Kidney epithelial cell (primary cell): ENCODE measurements around a stretch of chr19.

GRCh38 chr19:46839817-46840266 is 10.8 kb downstream of the AP2S1 start:
- RAMPAGE, long total RNA, result no peak
- RRBS, result no CpG with 5 or more reads among the region's 9 CpGs

- RAMPAGE, long total RNA, result no peak
- RRBS, result no CpG with 5 or more reads among the region's 25 CpGs
Observed at GRCh38 chr19:46845904-46846733, 4.5 kb downstream of the AP2S1 start.

GRCh38 chr19:46920264-46921384 is 59.8 kb downstream of the ARHGAP35 start:
- RAMPAGE, long total RNA, result no peak
- RRBS, result no CpG with 5 or more reads among the region's 26 CpGs

- RAMPAGE, long total RNA, result no peak
- RRBS, result no CpG with 5 or more reads among the region's 9 CpGs
Observed at GRCh38 chr19:46950931-46951802, 68.5 kb upstream of the NPAS1 start.

- RAMPAGE, long total RNA, result no peak
- RRBS, result no CpG with 5 or more reads among the region's 7 CpGs
Observed at GRCh38 chr19:46981052-46981640, 38.5 kb upstream of the NPAS1 start.

DNA sequence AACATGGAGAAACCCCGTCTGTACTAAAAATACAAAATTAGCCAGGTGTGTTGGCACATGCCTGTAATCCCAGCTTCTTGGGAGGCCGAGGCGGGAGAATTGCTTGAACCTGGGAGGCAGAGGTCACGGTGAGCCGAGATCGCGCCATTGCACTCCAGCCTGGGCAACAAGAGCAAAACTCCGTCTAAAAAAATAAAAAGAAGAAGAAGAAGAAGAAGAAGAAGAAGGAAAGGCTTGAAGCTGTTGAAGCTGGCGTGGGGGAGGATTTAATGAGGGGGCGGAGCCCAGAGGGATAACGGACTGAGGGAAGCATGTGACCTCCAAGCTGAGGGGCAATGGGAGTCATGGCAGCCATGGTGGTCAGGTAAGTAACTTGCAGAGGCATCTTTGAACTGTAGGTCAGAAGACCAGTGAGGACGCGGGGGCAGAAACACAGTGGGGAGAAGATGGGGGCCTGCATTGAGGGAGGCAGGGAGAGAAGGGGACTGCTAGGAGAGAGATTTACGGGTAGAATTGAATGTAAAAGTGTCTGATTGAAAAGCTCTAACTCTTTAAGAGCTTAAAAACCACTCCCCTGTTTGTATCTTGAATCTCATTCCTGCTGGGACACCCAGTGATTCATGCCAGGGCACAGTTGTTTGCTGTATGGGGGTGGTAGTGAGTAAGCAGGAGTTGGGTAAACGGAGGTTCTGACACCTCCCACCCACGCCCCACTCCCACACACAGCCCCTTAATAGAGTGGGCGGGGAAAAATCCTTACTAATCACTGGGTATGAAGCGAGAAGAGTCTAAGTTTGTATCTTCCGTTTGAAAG is 13.2 kb downstream of the TMEM160 start:
- RAMPAGE, long total RNA, result no peak
- RRBS, result no CpG with 5 or more reads among the region's 19 CpGs

DNA sequence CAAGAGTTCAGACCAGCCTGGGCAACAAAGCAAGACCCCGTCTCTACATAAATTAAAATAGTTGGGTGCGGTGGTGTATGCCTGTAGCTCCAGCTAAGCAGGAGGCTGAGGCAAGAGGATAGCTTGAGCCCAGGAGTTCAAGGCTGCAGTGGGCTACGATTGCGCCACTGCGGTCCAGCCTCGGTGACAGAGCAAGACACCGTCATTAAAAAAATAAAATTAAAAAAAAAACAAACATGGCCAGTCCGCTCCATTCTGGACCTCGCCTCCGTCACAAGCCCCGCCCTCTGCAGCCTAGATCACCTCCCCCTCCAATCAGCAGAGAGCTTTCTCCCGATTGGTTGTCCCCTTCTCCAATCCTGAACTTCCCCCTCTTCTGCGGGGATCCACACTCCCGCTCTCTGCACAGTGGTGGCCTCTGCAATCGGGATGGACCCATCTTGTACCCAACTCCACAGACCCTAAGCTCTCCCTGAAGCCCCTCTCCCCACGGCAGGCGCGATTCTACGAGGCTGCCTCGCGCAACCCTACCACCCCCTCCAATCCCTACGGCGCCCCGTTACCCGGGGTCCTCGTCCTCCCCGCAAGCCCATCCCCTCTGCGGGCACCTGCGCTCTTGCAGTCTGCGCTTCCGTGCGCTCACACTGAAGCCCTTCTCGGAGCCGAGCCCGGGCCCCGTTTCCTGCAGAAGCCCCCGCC is 635 bp downstream of the TMEM160 start:
- RAMPAGE, long total RNA, result no peak
- RRBS, result under 1% methylated on average over 3 of the region's 37 CpGs

DNA sequence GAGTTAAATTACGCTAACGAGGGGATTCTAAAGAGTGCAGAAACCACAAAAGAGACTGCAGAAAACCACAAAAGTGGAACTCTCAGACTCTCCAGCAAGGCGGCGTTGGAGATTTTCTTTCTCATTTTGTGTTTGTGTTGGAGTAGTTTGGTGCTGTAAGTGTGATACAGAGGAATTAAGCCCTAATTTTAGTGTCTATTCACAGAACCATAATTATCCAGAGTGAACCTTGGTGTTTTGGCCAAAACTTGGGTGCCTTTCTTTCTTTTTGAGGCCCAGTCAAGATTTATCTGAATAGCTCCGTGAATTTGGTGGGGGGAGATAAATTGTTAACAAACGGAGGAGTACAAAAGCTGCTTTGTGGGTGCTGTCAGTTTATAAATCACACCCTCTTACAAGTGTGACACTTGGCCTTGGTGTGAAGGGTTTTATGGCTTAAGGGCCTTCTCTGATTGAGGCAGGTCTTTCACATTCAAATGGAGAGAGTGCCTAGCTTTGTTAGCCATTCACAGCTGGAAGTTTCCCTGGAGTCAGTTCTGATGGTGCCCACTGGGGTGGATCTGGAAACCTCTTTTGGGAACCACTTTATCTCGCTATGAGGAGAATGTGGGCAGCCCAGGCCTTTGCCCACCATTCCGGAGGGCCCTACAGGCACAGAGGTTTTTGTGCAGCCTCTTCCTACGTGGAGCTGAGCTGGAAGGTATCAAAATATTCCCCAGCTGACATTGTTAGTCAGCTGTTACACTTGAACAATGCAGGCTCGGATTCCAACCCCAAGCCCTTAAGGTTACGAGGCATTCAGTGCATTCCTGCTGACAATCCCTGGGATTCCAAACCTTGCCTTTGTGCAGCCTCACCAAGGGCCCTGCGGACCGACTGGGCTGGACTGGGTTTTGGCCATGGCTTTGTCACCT is 26.6 kb downstream of the SAE1 start:
- RAMPAGE, long total RNA, result no peak
- RRBS, result no CpG with 5 or more reads among the region's 13 CpGs

DNA sequence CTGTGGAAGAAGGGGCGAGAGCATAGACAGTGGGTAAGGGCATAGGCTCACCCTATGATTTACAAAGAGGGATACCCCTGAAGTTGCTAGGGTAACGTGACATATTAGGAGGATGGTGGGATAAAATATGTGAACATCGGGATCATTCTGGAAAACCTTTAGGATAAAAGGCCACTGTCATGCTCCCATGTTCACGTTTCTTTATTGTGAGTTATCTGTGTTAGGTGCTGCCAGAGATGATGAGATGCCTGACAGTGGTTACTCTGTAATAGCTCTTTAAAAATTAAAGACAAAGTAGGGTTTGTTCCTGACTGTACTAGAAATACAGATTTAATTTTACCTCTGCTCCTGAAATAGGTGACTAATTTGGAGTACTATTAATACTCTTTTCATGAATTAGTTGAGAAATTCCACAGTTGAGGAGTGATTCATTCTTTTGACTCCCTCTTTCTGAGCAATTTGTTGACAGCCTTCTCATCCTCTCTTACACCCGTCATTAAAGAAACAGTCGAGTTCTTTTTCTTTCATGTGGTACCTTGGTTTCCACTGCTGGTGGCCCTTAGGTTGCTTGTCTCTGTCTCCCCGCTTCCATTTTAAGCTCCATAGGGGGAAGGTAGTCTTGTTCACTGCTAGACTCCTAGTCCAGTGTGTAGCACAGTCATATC is 28.3 kb downstream of the SAE1 start:
- RAMPAGE, long total RNA, result no peak
- RRBS, result no CpG with 5 or more reads among the region's 7 CpGs

- RAMPAGE, long total RNA, result no peak
- RRBS, result no CpG with 5 or more reads among the region's 14 CpGs
Observed at GRCh38 chr19:47190162-47190907, 40.7 kb downstream of the BBC3 start.

- RAMPAGE, long total RNA, result start-site peak on the minus strand at chr19:47232629-47232782, 23 and 24 reads in 2 replicates
- RRBS, result no CpG with 5 or more reads among the region's 17 CpGs
Observed at GRCh38 chr19:47232408-47233259, 1.6 kb upstream of the BBC3 start.

DNA sequence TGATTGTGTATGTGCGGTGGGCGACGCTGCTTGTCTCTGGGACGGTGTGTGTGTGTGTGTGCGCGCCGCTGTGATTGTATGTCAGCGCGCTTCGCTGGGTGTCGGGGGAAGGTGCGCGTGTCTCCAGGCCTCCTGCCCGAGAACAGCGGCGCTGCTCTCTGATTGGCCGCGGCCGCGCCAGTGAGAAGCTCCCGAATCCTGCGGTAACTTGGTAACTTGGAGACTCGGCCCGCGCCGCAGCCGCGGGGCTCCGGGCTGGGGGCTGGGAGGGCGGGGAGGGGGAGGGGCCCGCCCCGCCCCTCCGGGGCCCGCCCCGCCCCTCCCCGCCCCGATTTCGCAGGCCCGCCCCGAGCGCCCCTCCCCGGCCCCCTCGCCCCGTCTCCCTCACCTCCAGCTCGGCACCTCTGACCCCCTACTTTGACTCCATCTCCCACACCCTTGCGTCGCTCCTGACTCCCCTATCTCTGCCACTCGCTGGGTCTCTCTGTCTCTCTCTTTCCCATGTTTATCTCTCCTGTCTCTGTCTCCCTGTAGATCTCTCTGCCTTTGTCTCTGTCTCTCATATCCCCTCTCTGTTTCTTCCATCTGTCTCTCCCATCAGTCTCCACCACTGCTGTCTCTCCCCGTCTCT is 12.1 kb upstream of the BBC3 start:
- RAMPAGE, long total RNA, result no peak
- RRBS, result no CpG with 5 or more reads among the region's 49 CpGs

DNA sequence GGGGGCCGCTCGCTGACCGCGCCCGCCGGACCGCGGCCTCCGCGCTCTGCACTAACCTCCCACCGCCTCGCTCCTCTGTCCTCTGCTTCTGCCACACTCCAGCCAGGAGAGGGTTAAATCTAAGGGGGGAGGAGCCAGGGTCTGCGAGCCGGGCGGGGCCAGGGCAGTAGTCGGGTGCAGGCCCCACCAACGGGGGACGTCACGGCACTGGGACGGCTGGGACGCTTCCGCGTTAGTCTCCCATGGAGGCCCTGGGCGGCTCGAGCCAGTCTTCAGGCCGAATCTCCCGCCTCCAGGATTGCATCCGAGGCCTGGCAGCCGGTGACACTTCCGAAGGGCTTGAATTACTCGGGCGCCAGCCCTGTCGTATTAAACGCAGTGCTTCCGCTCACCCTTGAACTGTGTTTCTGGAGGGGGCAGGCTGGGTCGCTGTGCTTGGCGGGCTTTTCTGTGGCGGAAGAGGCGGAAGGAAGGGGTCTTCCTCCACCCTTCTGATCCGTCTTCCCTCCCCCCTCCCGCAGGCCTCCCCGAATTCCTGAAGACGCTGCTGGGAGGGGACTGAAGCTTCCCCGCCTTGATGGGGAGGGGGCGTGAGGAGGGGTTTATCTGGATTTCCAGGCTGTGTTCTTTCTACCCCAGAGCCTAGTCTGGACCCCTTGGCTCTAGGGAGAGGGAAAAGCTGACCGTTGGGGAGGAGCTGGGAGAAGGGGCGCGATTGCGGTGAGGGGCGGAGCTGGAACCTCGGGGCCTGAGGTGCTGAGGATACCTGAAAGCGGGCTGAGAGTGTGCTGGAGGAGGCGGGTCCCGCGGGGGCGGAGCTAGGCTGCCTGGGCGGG is 1.0 kb upstream of the INAFM1 start:
- RAMPAGE, long total RNA, result no peak
- RRBS, result no CpG with 5 or more reads among the region's 57 CpGs

- RAMPAGE, long total RNA, result no peak
- RRBS, result 76% methylated on average over 2 of the region's 19 CpGs
Observed at GRCh38 chr19:47323531-47324242, 8.3 kb upstream of the C5AR2 start.

DNA sequence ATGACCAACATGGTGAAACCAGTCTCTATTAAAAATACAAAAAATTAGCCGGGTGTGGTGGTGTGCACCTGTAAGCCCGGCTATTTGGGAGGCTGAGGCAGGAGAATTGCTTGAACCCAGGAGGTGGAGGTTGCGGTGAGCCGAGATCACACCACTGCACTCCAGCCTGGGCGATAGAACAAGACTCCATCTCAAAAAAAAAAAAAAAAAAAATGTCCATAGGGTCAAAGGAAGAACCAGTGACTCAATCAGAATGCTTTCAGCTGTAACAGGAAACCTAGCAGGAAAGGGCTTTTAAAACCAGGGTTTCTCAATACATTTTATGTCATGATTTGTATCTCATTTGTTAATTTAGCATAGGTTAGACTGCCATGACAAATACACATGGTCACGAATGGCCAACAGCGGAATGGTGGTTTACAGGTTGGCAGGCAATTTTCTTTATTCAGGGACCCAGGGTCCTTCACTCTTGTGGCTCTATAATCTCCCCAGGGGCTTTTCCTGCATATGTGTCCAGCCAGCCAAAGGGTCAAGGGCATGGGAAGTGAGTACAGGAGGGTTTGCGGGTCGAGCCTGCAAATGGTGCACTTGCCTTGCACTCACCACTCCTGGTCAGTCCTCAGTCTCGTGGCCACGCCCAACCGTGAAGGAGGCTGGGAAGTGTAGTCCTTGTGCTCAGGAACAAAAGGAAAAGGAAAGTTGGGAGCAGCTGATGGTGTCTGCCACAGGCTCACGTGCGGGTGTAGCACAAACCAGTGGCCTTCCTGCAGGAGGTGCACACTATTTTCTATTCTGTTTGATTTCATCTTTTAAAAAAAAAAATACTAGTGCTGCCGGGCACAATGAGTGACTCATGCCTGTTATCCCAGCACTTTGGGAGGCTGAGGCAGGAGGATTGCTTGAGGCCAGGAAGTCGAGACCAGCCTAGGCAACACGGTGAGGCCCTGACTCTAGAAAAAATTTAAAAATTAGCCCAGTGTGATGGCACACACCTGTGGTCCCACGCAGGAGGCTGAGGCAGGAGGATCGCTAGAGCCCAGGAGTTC is 14.8 kb downstream of the DHX34 start:
- RAMPAGE, long total RNA, result no peak
- RRBS, result no CpG with 5 or more reads among the region's 19 CpGs

- RAMPAGE, long total RNA, result no peak
- RRBS, result 90% methylated on average over 1 of the region's 13 CpGs
Observed at GRCh38 chr19:47379687-47380035, 30.5 kb downstream of the DHX34 start.

DNA sequence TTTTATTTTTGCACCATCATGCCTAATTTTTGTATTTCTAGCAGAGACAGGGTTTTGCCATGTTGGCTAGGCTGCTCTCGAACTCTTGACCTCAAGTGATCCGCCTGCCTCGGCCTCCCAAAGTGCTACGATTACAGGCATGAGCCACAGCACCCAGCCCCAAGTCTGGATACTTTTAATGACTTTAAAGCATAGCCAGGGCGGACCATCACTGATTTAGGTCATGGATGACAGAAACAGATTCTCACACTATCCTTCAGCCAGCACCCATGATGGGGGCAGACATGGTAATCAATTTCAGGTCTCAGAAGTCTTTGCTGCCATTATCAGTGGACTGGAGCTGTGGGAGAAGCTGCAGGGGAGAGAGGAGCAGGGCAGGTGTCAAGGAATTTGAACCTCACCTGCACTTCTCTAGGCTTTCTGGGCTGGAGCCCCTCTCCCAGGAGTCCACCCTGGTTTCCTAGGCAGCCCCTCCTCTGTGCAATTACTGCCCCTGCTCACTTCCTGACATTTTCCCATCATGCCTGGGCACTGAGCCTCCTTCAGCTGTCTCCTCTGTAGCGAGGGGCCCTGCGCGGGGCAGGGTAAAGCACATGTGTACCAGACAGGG is 2.5 kb upstream of the KPTN start:
- RAMPAGE, long total RNA, result no peak
- RRBS, result no CpG with 5 or more reads among the region's 8 CpGs

DNA sequence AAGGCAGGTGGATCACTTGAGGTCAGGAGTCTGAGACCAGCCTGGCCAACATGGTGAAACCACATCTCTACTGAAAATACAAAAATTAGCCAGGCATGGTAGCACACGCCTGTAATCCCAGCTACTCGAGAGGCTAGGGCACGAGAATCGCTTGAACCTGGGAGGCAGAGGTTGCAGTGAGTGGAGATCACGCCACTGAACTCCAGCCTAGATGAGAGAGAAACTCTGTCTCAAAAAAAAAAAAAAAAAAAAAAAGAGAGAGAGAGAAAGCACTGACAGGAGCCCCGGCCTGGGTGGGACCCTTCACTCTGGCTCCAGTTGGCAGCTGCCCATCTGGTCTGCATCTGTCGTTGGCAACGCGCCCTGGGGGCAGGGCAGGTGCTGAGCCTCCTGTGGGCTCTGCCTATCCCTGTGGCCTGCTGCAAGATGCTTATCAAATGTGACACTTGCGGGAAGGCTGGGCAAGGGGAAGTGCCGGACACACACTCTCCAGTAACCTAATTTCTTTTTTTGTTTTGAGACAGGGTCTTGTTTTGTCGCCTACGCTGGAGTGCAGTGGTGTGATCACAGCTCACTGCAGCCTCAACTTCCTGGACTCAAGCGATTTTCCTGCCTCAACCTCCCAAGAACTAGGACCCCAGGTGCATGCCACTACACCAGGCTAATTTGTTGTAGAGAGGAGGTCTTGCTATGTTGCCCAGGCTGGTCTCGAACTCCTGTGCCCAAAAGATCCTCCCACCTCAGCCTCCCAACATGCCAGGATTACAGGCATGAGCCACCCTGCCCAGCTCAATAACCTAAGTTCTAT is 10.7 kb upstream of the KPTN start:
- RAMPAGE, long total RNA, result no peak
- RRBS, result no CpG with 5 or more reads among the region's 15 CpGs

- RAMPAGE, long total RNA, result no peak
- RRBS, result no CpG with 5 or more reads among the region's 11 CpGs
Observed at GRCh38 chr19:47497609-47498199, 13.7 kb upstream of the KPTN start.

DNA sequence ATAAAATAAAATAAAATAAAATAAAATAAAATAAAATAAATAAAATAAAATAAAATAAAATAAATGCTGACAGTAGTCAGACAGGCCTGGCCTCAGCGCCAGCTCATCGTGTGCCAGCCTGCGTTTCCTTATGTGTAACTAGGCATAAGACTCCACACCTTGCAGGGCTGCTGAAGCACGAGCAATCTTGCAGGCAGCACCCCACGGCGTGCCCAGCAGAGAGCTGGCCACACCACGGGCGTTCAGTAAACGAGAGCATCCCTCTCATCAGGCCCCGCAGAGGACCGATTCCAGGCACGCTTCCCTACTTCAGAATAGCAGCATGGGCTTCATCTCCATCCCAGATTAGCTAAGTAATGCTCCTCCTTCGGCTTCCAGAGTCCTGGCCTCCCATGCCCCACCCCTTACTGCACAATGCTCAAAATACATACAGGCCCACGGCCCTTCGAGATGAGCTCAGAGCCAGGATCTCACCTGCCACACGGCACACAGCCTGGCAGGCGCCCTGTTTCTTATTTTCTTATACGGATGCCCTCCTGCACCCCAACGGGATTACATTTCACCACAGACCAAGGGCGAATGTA is 5.5 kb downstream of the NAPA start:
- RAMPAGE, long total RNA, result no peak
- RRBS, result no CpG with 5 or more reads among the region's 20 CpGs